SJSA1 (cell line): ENCODE measurements around a stretch of chr4.

DNA sequence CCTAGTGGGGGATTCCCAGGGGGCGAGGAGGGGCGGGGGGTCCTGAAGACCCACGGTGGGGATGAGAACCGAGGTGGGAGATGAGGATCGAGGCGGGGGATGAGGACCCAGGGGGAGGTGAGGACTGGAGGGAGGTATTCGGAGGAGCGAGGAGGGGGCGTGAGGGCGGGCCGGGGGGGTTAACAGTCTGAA lies 431 bp downstream of the NELFA start:
- RAMPAGE, long total RNA = no peak

- RAMPAGE, long total RNA = no peak
Measured at GRCh38 chr4:2040967-2041608, 707 bp upstream of the C4orf48 start.

- RAMPAGE, long total RNA = no peak
Measured at GRCh38 chr4:2141540-2142845, 82.9 kb downstream of the NAT8L start.

DNA sequence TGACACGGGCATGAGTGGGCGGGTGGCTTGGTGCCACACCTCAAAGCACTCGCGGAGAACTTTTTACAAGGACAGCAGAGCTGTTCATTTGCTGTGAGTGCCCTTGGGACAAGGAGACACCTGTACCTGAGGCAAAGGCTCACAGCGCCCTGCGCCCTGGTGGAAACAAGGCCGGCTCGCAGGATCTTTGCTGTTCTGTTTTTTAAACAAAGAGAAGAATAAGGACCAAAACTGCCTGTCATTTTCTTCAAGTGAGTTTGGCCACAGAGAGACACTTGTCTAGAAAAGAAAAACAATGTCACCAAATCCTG lies 71.7 kb upstream of the MXD4 start:
- RAMPAGE, long total RNA = no peak

DNA sequence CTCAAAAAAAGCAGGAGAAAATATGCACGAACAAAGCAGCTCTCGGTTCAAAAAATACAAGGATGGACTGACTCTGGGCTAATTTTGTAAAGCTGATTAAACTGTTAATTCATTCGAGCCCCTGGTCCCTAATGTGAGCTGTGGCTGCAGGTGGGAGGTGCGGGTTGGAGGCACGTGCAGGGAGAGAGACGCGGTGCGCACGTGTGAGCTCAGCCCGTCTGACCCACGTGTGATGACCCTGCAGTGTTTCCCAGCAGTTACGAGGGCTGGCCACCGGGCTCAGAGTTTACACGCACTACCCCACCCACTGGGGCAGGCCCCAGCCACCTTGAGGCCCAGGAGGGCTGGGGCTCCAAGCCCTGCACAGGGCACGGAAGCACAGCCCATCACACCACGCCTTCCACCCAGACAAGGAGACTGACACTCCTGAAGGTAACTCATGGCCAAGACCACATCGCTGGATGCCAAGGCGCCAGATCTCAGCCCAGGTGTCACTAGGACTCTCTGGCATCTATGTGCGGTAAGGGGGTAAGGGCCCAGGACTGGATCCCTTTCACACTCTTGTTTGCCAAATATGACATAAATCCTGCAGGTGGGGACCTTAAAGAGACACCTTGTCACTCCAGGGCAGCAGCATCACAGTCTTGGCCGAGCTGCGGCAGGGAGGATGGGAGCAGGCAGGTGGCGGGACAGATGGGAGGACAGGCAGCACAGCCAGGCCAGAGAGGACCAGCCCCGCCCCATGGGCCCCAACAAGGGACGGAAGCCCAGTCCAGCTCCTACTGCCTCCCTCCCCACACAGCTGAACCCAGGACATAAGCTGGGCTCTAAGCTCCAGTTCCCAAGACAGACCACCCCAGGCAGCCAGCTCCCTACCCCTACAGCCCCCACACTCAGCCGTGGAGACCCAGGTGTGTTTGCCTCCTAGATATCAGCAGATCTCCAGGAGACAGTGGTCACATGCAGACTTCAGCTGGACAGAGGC lies 56.9 kb downstream of the ZFYVE28 start:
- RAMPAGE, long total RNA = no peak

DNA sequence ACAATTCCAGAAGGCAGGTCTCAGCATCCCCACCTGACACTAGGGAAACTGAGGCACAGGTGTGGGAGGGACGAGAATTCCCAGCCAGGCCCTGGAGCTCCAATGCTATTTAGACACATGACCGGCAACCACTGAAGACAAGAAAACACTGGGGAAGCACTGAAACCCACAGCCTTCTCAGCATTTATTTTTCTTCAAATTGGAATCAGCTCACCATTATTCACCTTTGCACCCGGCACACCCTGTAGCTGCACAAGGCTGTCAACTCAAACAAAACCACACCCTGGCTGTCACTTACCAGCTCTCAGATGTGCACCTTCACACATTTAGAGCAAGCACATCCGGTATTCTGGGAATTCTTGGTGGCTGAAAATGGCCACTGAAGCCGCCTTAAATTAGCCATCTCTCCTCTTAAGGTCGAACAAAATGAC lies 6.0 kb downstream of the ZFYVE28 start:
- RAMPAGE, long total RNA = no peak

- RAMPAGE, long total RNA = no peak
Measured at GRCh38 chr4:2416915-2417901, 1.2 kb downstream of the ZFYVE28 start.

GRCh38 chr4:2469334-2470334 lies 728 bp downstream of the RNF4 start:
- RAMPAGE, long total RNA = no peak

GRCh38 chr4:2536804-2537997 lies 754 bp downstream of the FAM193A start:
- RAMPAGE, long total RNA = no peak

DNA sequence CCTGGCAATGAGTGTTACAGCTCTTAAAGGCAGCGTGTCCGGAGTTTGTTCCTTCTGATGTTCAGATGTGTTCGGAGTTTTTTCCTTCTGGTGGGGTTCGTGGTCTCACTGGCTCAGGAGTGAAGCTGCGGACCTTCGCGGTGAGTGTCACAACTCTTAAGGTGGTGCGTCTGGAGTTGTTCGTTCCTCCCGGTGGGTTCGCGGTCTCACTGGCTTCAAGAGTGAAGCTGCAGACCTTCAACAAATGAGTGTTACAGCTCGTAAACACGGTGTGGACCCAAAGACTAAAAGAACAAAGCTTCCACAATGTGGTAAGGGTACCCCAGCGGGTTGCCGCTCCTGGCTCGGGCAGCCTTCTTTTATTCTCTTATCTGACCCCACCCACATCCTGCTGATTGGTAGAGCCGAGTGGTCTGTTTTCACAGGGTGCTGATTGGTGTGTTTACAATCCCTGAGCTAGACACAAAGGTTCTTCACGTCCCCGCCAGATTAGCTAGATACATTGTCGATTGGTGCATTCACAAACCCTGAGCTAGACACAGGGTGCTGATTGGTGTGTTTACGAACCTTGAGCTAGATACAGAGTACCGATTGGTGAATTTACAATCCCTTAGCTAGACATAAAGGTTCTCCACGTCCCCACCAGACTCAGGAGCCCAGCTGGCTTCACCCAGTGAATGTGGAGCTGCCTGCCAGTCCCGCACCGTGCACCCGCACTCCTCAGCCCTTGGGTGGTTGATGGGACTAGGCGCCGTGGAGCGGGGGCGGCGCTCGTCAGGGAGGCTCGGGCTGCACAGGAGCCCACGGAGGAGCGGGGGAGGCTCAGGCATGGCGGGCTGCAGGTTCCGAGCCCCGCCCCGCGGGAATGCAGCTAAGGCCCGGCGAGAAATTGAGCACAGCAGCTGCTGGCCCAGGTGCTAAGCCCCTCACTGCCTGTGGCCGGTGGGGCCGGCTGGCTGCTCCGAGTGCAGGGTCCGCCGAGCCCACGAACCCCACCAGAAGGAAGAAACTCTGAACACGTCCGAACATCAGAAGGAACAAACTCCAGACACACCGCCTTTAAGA lies 6.6 kb upstream of the TNIP2 start:
- RAMPAGE, long total RNA = no peak

DNA sequence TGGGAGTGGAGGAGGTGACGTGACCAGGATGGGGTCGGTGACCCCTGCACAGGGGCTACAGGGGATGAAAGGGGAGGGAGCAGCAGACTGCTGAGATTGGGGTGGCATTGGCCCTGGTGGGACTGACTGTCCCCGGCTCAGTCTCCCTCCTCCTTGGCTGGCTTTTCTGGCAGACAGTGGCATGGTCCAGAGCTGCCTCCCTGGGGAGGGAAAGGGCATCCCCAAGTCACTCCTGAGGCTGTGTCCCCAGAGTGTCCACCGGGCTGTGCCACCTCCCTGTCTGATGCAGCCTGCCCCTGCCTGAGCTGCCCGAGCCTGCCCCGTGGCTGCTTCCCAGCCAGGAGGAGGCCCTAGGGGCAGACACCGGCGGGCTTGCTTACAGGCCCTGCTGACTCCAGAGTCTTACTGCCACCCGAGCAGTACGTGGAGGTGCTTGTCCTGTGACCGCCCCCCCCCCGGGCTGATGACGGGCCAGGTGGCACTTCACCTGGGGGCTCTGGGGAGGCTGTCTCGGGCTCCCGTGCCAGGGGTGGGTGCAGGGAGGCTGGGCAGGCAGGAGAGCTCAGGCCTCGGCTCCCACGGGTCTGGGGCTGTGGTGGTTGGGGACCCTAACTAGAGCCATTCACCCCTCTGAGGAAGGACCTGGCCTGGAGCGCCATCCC lies 7.3 kb downstream of the SH3BP2 start:
- RAMPAGE, long total RNA = no peak

- RAMPAGE, long total RNA = no peak
Measured at GRCh38 chr4:2803519-2804094, 10.7 kb downstream of the SH3BP2 start.

DNA sequence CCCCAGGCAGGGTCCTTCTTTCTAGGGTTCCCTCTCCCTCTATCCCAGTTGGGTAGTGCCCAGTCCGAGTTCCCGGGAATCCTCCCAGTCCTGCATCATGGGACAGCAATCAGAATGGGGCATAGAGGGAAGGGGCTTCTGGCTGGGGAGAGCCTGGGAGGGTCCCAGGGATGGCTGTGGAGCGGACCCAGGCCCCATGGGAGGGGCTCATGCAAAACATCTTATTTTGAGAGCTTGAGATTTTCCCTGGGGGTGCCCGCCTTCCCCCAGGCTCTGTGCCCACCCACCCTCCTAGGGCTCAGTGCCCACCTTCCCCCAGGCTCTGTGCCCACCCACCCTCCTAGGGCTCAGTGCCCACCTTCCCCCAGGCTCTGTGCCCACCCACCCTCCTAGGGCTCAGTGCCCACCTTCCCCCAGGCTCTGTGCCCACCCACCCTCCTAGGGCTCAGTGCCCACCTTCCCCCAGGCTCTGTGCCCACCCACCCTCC lies 15.7 kb downstream of the SH3BP2 start:
- RAMPAGE, long total RNA = no peak

DNA sequence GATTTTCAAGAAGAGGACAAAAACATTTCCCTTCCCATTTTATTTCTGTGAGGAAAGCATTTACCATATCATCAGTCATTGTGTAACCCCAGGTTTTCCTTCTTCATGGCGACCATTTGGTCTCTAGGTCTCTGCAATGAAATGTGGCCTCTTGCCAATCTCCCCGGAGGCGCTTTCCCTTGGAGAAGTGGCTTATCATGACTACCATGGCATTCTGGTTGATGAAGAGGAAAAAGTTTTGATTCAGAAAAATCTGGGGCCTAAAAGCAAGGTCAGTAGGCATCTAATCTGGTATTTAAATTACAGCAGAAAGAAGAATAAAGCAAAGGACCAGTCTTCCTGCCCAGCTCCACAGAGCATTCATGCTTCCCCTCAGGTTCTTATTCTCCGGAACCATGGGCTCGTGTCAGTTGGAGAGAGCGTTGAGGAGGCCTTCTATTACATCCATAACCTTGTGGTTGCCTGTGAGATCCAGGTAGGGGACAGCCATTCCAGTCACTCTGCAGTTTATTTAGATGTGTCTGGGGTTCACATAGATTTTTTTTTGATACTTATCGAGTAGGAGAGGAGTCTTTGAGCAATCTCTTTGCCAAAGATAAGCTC lies 36.5 kb downstream of the MFSD10 start:
- RAMPAGE, long total RNA = no peak

DNA sequence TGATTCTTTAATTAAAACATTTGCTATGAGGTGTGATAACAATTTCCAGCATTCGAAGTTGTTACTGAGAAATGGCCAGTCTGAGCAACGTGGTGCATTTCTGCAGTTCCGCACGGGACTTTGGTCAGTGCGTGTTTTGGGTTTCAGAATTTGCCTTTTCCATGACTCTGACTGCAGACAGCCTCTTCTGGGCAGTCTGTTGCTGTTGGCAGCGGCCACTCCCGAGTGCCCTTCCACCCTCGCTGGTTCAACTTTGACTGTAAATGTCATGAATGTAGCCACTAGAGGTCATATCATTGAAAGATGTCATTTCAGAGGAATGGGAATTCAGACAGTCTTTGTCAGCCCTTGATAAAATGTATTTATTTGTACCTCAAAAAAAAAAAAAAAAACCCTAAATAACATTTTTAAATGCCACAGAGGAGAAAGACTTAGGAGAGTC lies 25.0 kb downstream of the MFSD10 start:
- RAMPAGE, long total RNA = no peak

DNA sequence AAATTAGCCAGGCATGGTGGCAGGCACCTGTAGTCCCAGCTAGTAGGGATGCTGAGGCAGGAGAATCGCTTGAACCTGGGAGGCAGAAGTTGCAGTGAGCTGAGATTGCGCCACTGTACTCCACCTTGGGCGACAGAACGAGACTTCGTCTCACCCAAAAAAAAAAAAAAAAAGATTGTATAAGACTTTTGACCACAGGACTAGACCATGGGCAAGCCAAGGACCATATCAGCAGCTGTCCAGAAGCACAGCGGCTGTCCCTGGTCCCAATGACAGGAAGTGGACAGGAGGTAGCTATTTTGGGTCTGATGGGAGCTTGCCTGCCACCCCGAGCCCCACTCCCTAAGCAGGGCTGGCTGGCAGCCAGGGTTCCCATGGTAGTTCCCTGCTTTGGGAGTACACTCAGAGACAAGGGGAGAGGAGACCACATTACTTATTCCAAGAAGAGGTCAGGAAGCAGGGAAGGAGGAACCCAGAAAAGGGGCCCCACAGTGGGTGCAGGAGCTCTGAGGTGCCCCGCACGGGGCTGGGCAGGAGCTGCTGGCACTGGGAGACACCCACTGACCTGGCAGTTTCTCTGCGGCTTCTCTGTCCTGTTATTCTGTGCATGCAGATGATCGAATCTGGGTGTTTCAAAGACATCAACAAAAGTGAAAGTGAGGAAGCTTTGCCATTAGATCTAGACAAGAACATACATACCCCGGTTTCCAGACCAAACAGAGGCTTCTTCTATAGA lies 36.5 kb upstream of the HTT start:
- RAMPAGE, long total RNA = no peak

DNA sequence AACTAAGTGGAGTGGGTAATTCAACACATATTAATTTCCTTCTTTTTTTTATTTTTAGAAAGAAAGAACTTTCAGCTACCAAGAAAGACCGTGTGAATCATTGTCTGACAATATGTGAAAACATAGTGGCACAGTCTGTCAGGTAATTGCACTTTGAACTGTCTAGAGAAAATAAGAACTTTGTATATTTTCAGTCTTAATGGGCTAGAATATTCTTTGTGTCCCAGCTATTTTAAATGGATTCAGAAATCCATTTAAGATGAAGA lies 12.3 kb downstream of the HTT start:
- RAMPAGE, long total RNA = no peak

- RAMPAGE, long total RNA = no peak
Measured at GRCh38 chr4:3115868-3116429, 41.5 kb downstream of the HTT start.

DNA sequence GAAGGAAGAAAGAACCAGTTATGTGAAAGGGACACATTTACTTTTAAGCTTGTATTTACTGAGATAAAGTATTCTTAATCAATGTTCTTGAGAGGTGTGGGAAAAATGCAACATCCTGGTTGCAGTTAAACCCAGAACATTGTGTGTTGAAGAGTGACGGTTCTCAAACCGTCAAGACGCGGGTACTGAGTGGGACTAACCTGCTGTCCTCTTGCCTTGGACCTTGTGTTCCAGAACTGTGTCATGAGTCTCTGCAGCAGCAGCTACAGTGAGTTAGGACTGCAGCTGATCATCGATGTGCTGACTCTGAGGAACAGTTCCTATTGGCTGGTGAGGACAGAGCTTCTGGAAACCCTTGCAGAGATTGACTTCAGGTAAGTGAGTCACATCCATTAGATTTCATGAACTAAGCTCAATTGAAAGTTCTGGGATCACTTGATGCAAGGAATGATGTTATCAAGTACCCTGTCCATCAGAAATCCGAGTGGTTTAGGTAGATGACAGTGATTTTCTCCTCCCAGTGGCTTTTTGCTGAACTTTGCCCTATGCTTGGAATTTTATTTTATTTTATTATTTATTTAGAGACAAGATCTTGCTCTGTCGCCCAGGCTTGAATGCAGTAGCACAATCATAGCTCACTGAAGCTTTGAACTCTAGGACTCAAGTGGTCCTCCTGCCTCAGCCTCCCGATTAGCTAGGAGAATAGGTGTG lies 59.8 kb downstream of the HTT start:
- RAMPAGE, long total RNA = no peak

DNA sequence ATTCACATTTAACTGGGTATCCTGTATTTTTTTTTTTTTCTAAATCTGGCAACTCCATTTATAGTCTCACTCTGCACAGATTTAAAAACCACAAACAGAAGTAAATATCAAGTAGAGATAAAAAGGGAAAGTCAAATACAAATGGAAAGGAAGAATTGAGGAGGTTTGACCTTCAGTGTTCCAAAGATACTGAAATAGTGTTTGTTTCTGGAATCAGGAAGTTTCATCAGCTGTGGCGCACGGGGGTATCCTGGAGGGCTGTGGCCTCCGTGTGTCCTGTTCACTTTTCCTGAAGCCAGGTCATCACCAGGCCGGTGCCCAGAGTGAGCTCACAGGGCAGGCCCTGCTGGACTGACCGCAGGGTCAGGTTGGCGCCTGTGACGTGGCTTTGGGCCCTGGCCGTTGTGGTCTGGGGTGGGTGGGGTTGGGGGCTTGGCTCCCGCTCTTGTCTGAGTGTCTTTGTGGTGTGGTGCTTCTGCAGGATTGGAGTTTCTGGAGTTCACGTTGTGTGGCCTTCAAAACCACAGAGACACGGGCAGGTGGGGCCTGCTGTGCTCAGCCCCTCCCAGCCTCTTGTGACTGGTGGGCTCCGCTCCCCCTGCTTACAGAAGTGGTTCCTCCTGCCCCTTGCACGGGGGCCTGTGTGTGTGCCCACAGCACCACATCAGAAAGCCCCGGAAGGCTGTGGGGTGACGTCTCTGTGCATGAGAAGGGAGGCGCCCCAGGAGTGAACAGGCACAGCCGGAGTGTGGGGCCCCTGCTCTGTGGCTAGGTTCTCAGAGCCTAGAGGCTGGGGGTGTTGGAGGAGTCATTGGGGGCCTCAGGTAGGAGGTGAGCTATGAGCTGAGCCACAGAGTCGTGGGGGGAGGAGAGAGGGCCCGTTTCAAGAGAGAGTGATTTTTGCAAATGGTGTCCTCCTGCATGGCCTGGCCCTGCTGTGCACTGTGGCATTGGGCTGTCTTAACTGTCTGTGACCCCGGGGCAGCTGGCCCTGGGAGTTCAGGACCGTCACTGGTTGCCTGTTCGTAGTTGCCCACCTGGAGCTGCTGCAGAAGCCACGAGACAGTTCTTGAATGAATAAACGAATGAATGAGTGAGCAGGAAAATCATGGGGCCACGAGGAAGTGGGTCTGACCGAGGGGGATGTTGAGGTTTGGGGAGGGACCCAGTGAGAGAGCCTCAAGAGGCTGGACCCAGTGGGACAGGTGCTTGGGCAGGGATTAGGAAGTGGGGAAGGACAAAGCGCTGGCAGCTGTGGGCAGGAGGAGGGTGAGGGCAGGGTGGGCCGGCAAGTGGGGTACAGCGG lies 9.6 kb downstream of the RGS12 start:
- RAMPAGE, long total RNA = no peak